ENCODE data around the genes HADHB and DPYSL5.

- PRO-cap, 7 experiments, result no peak in any of the 7 experiments
Measured at GRCh38 chr2:26012404-26013219, 21.3 kb upstream of the RAB10 start.

- PRO-cap, 7 experiments, result no peak in any of the 7 experiments
Measured at GRCh38 chr2:26059540-26060038, 25.7 kb downstream of the RAB10 start.

DNA sequence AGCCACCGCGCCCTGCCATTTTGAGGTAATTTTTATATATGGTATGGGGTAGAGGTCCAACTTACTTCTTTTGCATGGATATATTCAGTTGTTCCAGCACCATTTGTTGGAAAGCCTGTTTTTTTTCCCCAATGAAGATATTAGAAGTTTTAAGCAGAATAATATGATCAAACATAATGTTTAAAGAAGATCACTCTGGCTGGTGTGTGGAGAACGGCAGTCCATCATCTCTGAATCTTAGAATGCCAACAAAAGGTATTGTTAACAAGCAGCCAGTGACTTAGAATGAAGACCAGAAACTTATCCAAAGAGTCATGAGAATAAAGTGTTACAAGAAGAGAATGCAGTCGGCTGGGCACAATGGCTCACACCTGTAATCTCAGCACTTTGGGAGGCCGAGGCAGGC is 67.9 kb upstream of the GAREM2 start:
- PRO-cap, 7 experiments, result no peak in any of the 7 experiments

- PRO-cap, 7 experiments, result no peak in any of the 7 experiments
Measured at GRCh38 chr2:26173929-26174773, 1.3 kb downstream of the GAREM2 start.

DNA sequence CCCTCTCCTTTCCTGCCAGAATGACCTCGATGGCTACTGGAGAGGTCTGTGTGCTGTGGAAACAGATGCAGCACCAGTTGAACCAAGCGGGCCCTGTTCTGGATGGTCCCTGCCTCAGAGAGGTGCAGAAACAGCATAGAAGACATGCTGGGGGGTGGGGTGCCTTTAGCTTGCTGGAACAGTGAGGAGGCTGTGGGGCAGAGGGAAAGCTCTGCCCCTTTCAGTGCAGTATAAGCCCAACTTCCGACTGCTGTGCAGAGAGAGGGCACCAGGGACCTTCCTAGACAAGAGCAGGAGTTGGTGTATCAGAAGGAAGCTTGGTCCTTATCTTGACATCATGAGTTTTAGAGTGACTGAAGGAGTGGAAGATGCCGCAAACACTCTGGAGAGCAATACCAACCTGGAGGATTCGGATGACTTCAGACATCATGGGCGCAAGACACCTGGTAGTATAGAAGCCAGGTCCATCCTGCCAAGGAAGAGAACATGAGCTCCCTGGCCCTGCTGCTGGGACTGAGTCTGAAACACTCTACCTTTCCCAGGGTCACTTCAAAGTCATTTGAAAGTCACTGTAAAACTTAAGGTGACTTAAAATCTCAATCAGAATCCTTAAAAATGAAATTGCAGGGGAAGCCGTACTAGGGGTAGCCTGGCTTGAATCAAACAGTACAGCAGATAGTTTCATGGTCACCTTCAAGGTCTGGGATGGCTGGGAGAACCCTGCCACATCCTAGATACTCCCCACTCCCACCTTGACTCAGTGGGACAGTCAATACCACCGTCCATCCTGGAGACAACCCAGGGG is 21.5 kb downstream of the GAREM2 start:
- PRO-cap, 7 experiments, result no peak in any of the 7 experiments

GRCh38 chr2:26244535-26245684 is at the start of gene HADHB:
Gene HADHB, plus strand, starts transcription at chr2:26244939.
- PRO-cap, 7 experiments, result peak in 7 of 7 experiments; most common plus-strand start chr2:26244968 (in 7); most common minus-strand start chr2:26244604 (in 5)

DNA sequence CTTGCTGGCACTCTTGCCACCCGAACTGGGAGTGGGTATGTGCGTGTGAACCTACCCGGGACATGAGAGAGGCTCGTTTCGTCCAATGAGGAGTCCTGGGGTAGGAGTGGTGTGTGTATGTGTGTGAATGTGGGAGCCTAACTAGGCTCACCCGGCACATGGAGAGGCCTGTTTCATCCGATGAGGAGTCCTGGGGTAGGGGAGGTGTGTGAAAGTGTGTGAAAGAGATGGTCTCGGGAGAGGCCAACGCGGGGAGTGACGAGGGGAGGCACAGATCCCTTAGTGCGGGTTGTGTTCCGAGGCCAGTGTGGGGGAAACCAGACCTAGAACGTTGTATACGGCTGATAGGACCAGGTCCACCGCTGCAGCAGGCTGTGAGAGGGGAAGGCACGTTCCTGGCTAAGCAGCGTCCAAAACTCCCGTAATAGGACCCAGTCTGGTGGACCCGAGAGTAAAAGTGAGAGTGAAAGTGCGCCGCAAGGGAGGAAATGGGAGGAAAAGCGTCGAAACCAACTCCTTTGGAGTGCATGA is 47.0 kb upstream of the SELENOI start:
- PRO-cap, 7 experiments, result peak in 7 of 7 experiments; most common plus-strand start position 116 of the sequence (in 2); most common minus-strand start position 27 of the sequence (in 7)

- PRO-cap, 7 experiments, result no peak in any of the 7 experiments
Measured at GRCh38 chr2:26347282-26347738, 721 bp upstream of the ADGRF3 start.

DNA sequence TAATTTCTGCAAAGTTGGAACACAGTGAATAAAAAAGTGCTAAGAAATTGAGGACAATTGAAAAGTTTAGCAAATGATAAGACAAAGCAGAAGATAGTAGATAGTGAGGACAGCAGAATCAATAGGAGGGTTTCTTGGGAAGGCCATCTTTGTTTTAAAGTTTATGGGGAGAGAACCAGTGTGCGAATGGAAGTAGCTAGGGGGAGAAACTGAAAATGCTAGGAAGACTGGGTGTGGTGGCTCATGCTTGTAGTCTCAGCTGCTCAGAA is 19.3 kb upstream of the DRC1 start:
- PRO-cap, 7 experiments, result no peak in any of the 7 experiments

- PRO-cap, 7 experiments, result no peak in any of the 7 experiments
Measured at GRCh38 chr2:26456363-26457156, 54.8 kb downstream of the DRC1 start.

GRCh38 chr2:26463518-26463987 is 61.8 kb downstream of the DRC1 start:
- PRO-cap, 7 experiments, result no peak in any of the 7 experiments

DNA sequence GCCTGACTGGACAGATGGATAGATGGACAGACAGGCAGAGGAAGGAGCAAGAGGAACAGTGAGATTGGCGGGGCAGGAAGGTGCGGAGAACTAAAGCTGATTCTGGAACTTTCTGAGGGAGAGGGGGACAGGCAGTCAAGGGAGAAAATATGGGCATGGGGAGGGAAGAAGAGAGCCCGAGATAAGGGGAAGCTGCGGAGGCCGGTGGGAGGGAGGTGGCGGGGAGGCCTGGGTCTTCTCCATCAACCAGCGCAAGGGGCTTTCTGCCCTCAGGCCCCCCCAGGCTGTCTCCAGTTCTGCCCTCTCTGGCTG is 70.9 kb downstream of the DRC1 start:
- PRO-cap, 7 experiments, result no peak in any of the 7 experiments

DNA sequence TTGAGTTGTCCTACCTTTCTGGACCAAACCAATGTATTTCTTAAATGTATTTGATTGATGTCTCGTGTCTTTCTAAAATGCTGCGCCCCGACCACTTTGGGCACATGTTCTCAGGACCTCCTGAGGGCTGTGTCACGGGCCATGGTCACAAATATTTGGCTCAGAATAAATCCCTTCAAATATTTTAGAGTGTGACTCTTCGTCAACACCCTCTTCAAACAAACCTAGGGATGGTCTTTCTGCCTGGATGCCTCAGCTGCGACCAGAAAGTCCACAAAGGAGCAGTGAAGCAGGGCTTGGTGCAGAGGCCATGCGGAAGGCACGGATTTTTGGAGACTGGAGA is 1.1 kb upstream of the SLC35F6 start:
- PRO-cap, 7 experiments, result no peak in any of the 7 experiments

GRCh38 chr2:26847273-26848303 is at the start of gene DPYSL5:
Gene DPYSL5, plus strand, starts transcription at chr2:26848132.
- PRO-cap, 7 experiments, result no peak in any of the 7 experiments

DNA sequence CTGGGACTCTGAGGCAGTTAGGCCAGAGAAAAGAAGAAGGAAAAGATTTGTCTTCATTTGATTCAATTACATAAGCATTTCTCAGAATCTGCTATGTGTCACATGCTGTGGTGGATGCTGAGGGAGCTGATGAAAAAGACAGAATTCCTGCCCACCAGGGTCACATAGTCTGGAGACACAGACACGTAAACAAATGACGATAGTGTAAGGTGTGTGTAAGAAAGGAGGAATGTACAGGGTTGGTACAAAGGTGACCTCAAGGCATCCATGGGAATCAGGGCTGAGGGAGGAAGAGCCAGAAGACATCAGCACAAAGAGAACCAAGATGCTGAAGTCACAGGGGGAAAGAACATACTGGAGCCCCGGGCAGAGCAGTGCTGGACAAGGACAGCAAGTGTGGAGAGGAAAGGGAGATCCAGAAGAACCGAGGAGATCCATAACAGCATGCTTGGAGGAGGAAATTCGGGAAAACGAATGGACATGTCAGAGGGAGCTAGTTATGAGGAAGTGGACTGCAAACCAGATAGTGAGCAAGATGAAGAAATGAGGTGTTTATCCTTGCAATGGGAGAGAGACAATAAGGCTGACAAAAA is 1.2 kb upstream of the MAPRE3 start:
- PRO-cap, 7 experiments, result no peak in any of the 7 experiments

DNA sequence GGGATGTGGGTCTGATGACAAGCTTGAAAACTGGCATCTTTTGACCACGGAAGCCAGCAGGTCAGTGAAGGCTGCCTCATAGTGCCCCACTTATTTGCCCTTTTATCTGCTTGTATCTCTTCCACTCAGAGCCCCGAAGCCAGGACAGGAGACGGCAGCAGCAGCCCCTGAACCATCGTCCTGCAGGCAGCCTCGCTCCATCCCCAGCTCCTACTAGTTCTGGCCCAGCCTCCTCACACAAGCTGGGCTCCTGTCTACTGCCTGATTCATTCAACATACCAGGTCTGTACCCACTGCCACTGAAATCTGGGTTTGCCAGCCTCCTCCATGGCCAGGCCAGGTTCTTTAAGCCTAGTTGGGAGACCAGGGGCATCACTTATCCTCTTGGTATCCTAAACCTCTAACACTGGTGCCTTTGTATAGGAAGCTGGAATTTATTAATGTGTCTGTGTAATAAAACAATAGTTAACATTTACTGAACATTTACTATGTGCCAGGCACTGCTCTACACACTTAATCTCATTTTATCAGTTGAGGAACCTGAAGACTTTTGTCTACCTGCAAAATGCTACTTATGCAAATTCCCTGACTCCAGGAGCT is 4.0 kb downstream of the OST4 start:
- PRO-cap, 7 experiments, result peak in 1 of 7 experiments; most common minus-strand start position 292 of the sequence (in 1)

DNA sequence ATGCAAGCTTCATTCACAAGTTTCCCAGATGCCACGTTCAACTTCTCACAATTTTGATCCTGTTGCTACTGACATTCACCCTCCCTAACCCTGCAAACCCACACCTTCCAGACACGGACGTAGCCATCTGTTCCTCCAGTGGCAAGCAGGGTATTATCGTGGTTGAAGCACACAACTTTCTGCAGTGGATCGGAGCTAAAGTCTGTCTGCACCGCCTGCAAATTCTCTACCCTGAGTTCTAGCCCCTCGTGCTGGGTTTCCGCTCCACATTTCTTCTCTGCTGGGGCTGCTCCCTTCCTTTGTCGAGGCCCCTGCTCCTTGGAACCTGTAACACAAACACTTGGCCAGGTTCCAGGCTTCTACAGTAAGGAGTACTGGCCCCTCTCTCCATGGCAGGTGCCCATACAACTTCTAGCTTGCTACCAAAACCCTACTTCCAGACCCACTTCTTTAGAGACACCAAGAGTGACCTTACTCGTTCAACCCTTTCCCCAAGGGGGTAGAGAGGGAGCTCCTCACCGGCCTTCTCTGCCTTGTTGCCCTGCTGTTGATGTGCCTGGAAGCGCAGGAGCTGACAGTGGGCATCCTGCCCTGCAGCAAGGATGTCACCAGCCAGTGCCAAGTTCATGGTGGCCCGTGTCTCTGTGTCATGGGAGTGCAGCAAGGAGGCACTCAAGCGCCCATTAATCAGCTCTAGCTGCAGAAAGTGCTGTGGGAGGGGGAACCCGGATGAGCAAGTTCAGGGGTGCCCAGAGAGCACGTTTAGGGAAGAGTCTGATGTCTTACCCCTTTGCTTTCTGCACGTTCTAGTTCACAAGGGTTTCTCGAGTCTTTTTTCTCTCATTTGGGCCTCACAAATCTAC is 1.2 kb downstream of the PREB start:
- PRO-cap, 7 experiments, result no peak in any of the 7 experiments

DNA sequence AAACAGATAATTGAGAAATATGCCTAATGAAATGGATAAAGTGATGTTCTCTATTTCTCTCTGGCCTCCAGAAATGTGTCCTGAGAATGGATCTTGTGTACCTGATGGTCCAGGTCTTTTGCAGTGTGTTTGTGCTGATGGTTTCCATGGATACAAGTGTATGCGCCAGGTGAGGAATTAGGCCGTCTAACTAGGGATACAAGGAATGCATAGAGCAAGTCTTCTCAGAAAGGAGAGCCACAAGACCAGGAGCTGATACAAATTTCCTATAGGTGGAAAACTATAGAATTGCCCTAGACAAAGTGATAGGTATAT is 760 bp upstream of the CAD start:
- PRO-cap, 7 experiments, result no peak in any of the 7 experiments

DNA sequence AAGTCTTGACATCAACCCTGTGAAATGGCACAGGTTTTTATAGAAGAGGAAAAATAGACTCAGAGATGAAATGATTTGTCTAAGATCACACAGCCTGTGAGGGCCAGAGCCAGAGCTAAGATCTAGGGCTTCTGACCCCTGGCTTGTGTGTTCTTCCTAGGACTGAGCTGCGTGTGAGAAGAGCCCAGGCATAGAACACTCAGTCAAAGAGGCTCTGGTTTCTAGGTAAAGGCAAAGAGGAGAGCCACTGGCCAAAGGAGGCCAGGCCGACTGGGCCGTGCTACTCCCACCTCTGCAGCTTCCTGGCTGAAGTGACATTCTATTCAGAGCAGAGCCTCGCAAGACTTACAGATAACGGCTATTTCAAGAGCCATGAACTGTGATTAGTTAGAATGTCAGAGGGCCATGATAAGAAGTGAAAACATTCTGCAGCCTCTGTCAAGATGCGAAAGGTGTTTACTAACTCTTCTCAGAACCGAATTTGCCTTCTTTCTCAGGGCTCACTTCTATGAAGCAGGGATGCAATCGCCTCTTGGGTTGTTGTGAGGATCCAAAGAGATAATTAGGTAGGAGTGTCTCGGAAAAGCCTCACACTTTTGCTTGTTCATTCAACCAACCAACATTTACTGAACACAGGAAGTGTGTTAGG is 3.6 kb upstream of the DNAJC5G start:
- PRO-cap, 7 experiments, result no peak in any of the 7 experiments

DNA sequence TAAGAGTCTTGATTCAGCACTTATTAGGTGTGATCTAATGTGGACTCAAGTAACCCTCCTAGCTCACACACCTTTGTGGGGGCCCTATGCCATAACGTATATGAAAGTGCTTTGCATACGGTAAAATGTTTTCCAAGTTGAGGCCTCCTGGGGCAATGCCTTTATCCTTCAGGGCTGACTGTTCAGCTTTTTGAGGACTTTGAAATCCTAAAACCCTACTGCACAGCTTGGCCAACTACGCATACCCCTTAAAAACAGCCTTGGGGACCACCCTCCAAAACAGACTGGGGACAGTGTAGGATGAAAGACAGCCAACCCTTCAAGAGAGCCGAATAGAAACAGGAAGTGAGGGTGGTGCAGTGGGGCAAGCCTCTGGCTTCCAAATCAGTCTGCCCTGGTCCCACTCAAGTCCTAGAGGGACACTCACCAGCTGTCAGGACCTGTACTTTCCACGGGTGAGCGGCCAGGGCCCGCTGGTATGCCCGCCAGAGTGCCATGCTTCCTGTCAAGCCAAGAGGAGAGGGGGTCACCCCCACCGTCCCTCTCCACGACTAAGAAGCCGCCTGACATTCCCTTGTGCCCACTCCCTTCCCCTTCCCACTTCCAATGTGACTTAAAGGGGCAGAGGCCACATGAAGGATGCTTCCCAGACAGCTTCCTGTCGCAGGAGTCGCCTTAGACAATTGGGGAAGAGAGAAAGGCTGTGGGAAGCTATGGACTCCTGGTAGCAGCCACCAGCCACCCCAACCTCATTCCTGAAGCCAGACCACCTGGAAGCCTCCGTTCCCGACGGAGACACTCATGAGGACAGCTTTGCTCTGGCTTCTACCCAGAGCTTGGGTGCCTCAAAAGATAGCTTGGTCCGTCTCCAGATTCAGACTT is 635 bp downstream of the MPV17 start:
- PRO-cap, 7 experiments, result no peak in any of the 7 experiments

Data from T-cell (primary cell).